Subcutaneous preadipocyte (primary cell): ENCODE data around the genes CCT2 and LGR5.

GRCh38 chr12:68420552-68421086, 88.5 kb upstream of the MDM1 start:
- CAGE, long polyA plus RNA, result no peak

DNA sequence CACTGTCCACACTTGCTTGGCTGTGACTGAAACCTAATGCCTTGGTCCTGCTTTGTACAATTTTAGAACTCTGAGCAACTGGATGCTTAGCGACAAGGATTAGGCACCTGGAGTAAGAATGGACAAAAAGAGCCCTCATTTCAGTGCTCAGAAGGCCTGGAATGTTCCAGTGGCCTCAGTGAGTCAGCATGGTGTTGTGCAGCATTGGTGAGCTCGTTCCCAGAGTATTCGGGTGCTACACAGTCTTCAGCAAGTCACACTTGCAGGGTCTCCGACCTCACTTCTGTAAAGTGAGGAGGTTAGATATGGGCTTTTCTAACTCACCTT, 107.9 kb upstream of the MDM1 start:
- CAGE, long polyA plus RNA, result no peak

DNA sequence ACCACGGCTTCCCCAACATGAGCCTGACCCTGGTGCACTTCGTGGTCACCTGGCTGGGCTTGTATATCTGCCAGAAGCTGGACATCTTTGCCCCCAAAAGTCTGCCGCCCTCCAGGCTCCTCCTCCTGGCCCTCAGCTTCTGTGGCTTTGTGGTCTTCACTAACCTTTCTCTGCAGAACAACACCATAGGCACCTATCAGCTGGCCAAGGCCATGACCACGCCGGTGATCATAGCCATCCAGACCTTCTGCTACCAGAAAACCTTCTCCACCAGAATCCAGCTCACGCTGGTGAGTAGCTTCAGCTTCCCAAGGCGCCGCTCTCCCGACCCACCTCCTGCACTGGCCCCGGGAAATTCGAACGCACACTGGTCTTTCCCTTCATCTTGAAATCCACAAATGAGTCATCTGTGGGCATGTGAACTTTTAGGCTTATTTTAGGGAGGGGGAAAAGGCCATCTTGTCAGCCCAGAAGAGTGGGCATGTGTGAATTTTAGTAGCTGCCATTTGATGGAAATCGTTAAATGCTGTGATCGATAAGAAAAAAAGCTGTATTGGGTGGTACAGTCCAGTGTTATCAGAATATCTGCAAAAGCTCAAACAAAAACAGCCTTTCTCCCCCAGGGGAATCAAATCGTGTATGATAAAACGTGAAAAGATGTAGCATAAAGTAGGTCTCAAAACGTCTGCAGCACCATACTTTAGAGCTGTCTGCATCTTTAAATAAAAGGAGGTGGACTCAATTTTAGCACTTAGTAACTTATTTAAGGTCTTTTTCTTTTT, 705 bp downstream of the SLC35E3 start:
- CAGE, long polyA plus RNA, result no peak

DNA sequence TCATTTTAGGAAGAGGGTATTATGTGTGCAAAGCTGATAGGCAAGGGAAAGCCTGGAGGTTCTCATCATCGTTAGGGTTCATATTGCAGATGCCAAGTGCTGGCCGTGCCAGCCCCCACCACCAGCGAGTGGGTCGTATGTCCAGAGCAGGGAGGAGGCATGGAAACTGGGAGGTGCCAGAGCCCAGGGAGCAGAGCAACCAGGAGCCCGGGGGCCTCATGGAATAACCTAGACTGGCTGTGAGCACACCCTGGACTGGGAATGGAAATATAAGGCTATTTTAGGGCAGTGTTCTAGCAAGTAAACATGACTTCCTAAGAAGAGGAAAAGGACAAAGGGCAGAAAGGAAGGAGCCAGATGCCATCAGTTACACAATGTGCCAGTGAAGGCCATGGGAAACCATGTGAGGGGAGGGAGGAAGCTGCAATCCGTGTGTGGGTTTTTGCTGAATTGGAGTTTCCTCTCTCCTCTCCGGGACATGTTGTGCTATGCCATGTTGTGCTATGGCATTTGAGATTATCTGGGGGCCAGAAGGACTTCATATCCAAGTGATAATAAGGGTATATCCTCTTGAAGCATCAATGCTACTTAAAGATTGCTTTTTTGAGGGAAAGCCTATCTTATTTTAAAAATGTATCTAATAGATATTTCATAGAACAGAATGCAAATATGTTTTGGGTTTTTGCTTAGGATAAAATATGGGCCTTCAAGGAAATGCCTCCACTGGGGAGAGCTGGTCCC, 18.7 kb upstream of the CPM start:
- CAGE, long polyA plus RNA, result no peak

- CAGE, long polyA plus RNA, result no peak
These were observed 43.5 kb upstream of the CPM start for GRCh38 chr12:68976498-68976915.

- CAGE, long polyA plus RNA, result no peak
These were observed 75.5 kb upstream of the CPM start for GRCh38 chr12:69008366-69009061.

GRCh38 chr12:69102935-69103450, 136.4 kb upstream of the CPSF6 start:
- CAGE, long polyA plus RNA, result no peak

- CAGE, long polyA plus RNA, result no peak
These were observed 4.6 kb upstream of the LYZ start for GRCh38 chr12:69343576-69343969.

- CAGE, long polyA plus RNA, result no peak
These were observed 49.6 kb upstream of the FRS2 start for GRCh38 chr12:69420622-69420999.

DNA sequence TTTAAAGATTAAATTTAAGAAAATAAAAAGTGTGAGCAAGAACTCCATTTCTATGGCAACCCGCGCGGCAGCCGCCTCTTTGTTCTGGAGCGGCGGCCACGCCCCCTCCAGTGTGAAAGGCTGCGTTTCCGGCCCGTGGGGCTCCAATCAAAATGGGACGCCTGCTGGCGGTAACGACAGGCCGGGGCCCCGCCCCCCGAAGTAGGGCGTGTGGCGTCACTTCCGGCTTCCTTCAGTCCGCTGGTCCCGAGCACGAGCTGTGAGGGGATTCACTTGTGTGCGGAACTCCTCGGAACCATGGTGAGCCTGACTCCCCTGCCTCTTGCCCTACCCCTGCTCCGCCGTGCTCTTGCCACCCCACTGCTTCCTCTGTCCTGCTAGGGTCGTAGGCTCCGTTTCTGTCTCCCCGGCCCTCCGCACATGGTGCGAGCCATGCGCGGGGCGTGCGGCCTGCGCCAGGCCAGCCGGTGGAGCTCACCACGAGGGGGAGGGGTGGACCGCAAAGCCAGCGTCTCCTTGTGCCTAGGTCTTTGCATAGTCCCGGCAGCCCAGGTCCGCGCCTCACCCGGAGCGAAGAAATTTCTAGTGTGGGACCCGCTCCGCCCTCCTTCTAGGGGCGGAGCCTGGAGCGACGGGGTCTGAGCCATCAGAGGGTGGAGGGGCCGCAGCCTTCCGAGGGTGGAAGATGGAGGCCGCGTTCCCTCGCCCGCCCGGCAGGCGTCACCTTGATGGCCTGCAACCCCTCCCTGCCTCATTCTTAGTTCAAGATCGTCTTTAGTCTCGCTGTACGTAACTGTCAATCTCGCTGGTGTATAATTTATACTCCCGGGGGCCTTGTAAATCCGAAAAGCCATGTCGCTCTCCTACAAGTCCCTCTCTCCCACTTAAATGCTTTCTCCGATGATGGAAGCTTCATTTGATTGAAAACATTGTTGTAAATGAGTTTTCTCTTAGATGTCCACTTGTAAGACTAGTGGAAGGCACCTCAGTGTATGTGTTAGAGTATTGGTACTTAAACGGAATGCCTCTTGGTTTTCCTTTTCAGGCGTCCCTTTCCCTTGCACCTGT, at the start of gene CCT2:
Gene CCT2, plus strand, starts transcription at position 235 of the 1,068 bp plus-strand sequence.
- CAGE, long polyA plus RNA, result start-site peak on the plus strand centred at position 250 of the sequence, 65 bp wide, 1,107 and 233 reads in 2 replicates

- CAGE, long polyA plus RNA, result no peak
These were observed 41.4 kb downstream of the BEST3 start for GRCh38 chr12:69657624-69658100.

DNA sequence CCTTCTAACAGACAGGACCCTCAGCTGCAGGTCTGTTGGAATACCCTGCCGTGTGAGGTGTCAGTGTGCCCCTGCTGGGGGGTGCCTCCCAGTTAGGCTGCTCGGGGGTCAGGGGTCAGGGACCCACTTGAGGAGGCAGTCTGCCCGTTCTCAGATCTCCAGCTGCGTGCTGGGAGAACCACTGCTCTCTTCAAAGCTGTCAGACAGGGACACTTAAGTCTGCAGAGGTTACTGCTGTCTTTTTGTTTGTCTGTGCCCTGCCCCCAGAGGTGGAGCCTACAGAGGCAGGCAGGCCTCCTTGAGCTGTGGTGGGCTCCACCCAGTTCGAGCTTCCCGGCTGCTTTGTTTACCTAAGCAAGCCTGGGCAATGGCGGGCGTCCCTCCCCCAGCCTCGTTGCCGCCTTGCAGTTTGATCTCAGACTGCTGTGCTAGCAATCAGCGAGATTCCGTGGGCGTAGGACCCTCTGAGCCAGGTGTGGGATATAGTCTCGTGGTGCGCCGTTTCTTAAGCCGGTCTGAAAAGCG, 40.0 kb downstream of the RAB3IP start:
- CAGE, long polyA plus RNA, result no peak

GRCh38 chr12:69819989-69820486, 5.0 kb upstream of the MYRFL start:
- CAGE, long polyA plus RNA, result no peak

DNA sequence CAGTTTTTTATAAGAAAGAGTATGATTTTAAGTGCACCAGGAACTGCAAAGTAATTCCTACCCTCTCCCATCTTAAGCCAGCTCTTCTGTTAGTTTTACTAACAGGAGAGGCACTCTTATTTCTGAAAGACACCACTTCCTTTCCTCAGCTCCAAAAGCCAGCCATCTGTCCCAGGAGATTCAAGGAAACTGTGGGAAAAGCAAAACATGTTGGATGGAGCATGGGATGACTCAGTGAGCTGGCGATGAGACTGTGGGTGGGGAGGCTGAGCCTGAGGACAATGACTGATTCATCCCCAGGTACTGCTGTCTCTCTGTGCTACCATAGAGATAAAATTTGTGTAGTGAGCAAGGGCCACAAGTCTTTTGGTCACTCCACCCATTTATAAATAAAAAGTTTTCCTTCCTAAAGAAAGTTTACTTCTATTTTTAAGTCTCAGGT, 141.4 kb downstream of the MYRFL start:
- CAGE, long polyA plus RNA, result no peak

GRCh38 chr12:70520687-70521635, 116.3 kb downstream of the PTPRB start:
- CAGE, long polyA plus RNA, result no peak

DNA sequence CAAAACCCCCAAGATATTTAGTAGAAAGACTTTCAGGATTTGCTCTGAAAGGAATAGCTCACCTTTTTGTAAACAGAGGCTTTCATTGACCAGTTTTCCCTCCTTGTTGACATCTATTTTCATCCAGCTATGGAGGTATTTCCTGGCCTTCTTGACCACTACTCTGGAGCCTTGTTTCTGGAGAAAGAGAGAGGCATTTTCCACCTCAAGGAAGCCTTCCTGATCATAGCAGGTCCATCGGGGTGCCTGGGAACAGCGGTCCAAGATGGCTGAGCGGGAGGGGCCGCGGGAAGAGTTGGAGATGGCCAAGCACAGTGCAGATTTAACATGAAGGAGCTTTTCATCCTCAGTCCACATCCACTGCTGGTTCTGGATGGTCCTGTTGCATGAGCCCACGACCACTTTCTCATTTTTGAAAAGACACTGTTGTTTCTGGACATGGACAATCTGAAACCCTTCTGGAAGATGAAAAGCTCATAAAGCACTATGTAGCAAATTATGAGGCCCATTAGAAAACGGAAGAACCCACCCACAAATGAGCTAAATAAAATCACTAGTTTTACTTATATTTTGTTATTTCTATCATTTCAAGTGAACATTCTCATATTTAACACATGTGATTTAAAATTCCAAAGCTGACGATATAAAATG, 1.5 kb downstream of the PTPRB start:
- CAGE, long polyA plus RNA, result no peak

DNA sequence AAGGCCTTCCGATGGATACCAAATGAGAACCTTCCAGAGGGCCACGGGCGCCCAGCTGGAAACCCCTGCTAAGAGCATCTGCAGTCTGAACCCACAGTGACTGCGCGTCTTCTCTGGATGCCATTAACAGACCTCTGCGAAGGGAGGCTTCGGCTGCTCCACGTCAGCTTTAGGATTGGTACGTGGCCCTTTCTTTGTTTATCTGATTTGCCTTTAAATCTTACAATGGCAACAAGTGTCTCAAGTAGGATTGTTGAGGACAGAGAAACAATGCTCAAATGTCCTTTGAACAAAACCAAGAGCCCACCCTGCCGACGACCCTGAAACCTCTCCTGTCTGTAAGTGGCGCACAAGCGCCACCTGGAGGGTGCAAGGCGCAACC, 82.4 kb upstream of the PTPRB start:
- CAGE, long polyA plus RNA, result no peak

DNA sequence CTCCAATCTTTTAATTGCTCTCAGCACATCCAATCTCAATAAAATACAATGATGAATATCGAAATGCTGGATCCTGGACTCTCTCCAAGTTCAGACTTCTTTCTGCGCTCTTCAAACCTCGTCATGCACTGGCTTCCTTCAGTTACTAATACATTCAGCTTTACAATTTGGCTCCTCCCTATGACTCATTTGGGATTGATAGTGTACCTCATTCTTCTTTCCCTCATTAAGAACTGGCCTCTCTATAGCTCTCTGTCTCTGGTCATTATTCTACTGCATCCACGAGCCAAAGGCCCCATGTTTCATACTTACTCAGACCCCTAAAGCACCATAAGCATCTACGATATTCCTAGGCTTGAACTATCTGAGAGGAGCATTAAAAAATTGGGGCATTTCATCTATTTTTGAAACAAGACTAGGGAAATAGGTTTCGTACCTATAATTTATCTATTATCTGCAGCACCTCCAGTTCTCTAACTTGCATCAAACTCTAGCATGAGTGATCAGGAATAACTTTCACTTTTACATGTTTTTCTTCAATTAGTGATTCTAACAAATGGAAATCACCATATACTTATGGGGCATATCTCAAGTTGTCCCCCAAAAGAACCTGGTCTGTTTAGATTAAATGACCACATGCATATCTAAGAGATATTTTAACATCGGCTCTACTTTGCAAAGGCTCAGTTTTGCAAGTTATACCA, 4.8 kb downstream of the TSPAN8 start:
- CAGE, long polyA plus RNA, result no peak

- CAGE, long polyA plus RNA, result no peak
These were observed at the start of gene LGR5 for GRCh38 chr12:71439303-71440121. LGR5 (plus strand) TSS chr12:71439798.

DNA sequence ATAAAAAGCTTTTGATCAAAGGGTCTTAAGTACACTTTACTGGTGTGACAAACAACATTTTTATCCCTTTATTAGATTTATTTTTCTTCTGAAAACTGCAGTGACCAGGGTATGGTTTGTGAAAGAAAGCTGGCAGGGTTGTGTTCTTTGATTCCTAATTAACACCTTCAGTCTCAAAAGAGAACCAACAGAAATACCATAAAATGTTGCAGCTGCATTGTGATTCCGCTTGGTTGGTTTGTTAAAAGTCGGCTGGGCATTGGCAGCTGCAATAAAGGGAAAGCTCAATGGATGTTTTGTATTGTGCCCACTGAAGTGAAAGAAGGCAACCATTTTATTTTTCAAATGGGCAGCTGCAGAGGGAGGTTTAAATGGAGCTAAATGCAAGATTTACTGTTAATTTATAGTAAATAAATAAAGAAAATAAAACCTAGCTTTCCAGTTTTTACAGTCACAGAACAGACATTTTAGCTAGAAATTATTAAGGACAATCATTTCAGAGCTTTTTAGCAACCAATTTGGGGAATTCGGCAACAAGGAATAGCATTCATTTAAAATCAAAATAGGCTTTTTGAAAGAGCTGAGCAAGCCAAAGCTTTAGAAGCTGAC, 16.8 kb downstream of the LGR5 start:
- CAGE, long polyA plus RNA, result no peak